ENCODE results near the gene LINGO3.

- RRBS = no CpG with 5 or more reads among the region's 37 CpGs
These were observed 7.5 kb downstream of the PLEKHJ1 start for GRCh38 chr19:2228310-2229270.

DNA sequence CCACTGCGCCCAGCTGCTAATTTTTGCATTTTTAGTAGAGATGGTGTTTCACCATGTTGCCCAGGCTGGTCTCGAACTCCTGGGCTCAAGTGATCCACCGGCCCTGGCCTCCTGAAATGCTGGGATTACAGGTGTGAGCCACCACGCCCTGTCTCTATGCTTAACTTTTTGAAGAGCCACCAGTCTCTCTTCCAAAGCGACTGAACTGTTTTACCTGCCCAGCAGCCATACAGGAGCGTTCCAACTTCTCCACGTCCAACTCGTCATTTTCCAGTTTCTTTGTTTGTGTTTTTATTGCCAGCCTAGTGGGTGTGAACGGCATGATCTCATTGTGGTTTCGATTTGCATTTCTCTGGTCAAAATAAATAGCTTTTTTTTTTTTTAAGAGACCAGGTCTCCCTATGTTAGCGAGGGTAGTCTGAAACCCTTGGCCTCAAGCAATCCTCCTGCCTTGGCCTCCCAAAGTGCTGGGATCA lies 4.0 kb upstream of the JSRP1 start:
- RRBS = no CpG with 5 or more reads among the region's 11 CpGs

DNA sequence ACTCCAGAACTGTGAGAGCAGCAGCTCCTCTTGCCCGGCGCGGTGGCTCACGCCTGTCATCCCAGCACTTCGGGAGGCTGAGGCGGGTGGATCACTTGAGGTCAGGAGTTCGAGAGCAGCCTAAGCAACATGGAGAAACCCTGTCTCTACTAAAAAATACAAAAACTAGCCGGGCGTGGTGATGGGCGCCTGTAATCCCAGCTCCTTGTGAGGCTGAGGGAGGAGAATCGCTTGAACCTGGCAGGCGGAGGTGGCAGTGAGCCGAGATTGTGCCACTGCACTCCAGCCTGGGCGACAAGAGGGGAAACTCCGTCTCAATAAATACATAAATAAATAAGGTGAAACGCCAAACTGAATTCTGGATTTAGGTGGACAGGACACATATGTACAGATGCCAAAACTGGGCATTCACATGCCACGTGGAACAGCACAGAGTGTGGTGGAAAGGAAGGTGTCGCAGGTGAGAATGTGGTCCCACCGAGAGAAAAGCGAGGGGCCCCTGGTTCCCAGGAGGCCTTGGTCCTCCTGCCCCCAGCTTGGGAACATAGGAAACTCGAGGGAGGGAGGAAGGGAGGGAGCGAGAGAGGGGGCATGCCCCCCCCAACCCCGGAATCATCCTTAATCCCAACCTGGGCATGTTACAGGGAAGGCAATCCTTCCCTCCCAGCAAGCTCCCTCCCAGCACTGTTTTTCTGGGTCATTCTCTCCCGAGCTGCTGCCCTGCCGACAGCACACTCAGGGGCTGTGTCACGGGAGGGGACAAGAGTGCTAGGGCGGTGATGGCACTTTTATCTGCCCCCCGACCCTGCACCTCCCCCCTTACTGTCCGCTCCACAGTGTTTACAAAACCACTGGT lies 12.3 kb downstream of the LINGO3 start:
- RRBS = 71% methylated on average over 1 of the region's 29 CpGs

DNA sequence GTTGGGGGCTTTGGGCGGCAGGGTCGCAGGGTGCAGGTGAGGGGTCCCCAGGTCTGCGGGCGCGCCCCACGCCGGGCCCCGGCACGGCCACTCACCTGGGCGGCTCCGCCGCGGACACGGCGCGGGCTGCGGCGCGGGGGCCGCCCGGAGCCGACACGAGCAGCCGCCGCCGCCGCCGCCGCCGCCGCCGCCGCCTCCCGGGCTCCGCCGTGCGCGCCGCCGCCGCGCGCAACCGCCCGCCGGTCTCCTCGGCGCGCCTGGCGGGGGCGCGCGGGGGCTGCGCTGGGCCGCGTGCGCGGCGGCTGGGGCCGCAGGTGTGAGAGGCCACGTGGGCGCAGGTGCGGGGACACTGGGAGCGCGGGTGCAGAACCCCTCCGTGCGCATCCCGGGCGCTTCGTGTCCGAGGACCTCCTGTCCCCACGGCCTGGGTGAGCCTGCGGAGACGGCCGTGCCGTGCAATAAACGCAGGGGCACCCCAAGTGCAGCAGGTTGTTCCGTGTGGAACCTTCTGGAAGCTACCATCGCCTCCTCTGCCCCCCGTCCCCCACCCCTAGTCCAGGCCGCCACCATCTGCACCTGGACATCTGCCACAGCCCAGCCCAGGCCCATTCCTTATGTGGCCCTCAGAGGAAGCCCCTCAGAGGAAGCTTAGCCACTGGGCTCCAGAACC lies at the start of gene LINGO3:
Gene LINGO3, minus strand, starts transcription at position 174 of the 670 bp plus-strand sequence.
- RRBS = 2% methylated on average over 35 of the region's 81 CpGs

DNA sequence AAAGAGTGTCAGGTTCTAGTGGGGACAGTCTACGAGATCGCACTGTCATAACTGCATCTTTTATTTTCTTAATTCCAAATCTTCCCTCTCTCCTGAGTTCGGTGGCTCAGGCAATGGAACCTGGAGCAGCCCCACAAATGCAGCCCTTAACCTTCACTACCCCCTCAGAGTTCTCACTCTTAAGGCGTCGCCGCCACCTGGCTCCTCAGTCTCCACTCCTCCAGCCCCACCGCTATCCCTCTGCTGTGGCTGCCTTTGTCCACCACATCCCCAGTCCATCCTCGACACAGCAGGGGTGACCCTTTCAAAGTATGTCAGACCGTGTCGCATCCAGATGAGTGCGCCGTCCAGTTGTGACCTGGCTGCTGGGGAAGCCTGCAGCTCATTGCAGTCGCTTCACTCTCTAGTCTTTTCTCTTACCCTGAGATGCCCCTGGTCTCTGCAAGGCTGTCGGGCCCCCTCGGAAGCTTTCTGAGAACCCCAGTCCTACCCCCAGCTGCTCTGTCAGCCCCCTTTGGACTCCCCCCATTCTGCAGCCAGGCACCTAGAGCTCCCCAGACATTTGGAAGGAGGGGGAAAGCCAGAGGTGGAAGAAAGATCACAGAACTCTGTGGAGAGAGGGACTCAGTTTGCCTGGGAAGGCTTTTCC lies 1.1 kb downstream of the SPPL2B start:
- RRBS = no CpG with 5 or more reads among the region's 15 CpGs

GRCh38 chr19:2332786-2333694 lies 4.6 kb downstream of the SPPL2B start:
- RRBS = no CpG with 5 or more reads among the region's 30 CpGs

- RRBS = no CpG with 5 or more reads among the region's 2 CpGs
These were observed 992 bp downstream of the TMPRSS9 start for GRCh38 chr19:2361132-2361382.

DNA sequence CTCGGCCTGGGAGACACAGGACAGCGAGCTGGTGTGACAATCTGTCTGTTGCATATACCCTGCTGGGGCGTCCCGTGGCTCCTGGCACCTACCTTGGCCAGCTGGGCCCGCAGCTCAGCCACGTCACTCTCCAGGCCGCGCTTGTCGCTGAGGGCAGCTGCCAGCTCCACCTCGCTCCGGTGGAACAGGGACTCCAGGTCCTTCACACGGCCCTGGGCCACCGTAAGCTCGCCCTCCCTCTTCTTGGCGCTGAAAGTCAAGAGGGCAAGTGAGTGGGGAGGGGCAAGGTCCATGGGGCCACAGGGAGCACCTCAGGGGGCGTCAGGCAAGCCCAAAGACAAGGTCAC lies 10.9 kb upstream of the TIMM13 start:
- RRBS = no CpG with 5 or more reads among the region's 16 CpGs

GRCh38 chr19:2487843-2488179 lies 11.9 kb downstream of the GADD45B start:
- RRBS = 17% methylated on average over 3 of the region's 12 CpGs

- RRBS = no CpG with 5 or more reads among the region's 3 CpGs
These were observed 110.6 kb downstream of the GNG7 start for GRCh38 chr19:2591753-2592469.

- RRBS = 2% methylated on average over 4 of the region's 43 CpGs
These were observed 91.6 kb downstream of the GNG7 start for GRCh38 chr19:2610777-2611494.

- RRBS = 85% methylated on average over 7 of the region's 22 CpGs
These were observed 3.6 kb downstream of the DIRAS1 start for GRCh38 chr19:2717666-2717865.

DNA sequence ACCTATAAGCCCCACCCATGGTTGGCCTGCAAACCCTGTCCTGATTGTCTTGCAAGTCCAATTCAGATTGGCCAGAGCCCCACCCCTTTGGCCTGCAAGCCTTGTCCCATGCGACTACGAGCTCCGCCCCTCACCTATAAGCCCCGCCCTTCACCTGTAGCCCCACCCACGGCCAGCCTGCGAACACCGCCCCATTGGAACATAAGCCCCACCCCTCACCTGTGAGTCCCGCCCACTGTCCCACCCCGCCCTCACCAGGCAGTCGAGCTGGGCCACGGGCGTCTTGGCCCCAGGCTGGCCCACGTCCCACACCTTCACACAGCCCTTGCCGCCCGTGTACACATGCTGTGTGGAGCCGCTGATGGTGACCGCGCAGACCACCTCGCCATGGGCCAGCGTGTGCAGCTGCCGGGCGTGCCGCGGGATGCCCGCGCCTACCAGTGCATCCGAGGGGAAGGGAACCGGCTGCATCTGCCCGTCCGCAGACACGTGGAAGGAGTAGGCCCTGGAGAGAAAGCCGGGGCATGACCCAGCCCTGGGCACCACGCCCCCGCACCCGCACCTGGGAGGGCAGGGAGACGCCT lies 22.8 kb downstream of the TLE2 start:
- RRBS = 70% methylated on average over 12 of the region's 36 CpGs

GRCh38 chr19:3107789-3108310 lies 13.7 kb downstream of the GNA11 start:
- RRBS = no CpG with 5 or more reads among the region's 13 CpGs

DNA sequence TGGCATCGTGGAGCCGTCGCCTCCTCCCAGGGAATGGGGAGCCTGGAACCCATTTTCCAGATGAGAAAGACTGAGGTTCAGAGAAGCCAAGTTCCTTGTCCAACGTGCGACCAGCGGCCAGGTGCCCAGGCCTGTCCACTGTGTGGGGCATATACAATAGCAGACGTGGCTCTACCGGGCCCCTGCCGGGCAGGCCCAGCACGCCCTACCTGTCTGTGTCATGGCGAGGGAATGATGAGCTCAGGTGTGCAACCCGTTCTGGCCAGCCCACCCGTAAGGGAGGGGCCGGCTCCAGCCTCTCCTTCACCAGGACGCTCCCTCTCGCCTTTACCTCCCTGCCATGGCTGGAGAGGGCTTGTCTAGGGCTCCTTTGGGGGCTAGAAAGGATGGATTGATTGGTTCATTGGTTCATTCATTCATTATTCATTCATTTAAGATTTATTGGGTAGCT lies 887 bp downstream of the GNA15 start:
- RRBS = no CpG with 5 or more reads among the region's 16 CpGs

GRCh38 chr19:3186251-3187210 lies 801 bp downstream of the NCLN start:
- RRBS = 3% methylated on average over 20 of the region's 48 CpGs

DNA sequence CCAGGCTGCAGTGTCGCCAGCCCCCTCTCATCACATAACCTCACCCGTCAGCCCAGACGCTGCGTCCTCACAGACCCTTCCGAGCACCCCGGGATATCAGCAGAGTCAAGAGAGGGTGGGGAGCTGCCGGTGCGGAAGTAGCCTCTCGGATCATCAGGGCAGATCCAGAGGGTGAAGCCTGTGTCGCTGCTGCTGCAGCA lies 10.8 kb downstream of the NCLN start:
- RRBS = 100% methylated on average over 2 of the region's 10 CpGs

DNA sequence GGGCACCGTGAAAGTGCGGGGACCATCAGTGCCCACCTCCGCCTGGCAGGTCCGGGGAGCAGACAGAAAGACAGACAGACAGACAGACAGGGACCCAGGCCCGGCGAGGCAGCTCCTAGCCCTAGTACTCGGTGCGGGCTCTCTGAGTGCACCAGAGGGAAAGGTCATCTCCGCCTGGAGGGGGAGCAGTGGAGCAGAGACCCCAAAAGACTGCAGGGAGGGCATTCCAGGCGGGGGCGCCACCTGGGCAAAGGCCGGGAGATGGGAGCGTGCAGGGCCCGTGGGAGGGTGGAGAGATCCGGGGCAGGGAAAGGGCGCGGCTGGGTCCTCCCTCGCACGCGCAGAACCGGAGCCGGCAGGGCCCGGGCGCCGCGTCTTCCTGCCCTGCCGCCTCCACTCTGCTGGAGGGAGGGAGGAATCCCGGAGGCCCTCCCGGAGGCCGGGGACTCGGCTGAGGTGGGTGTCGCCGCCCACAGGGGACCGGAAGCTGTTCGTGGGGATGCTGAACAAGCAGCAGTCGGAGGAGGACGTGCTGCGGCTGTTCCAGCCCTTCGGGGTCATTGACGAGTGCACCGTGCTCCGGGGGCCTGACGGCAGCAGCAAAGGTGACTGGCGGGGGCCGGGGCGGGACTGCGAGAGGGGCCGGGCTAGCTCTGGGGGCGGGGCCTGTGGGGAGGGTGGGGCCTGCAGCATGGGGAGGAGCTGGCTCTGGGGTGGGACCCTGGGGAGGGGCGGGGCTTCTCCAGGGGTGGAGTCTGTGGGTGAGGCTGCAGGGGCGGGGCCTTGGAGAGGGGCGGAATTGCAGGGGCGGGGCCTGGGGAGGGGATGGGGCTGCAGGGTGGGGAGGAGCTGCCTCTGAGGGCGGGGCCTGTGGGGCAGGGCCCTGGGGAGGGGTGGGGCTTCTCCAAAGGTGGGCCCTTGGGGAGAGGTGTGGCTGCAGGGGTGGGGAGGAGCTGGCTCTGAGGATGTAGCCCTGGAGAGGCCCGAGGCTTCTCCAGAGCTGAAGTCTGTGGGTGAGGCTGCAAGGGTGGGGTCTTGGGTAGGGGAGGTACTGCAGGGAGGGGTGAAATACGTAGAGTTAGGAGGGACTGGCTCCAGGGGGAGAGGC lies 51.3 kb downstream of the CELF5 start:
- RRBS = 2% methylated on average over 29 of the region's 56 CpGs

DNA sequence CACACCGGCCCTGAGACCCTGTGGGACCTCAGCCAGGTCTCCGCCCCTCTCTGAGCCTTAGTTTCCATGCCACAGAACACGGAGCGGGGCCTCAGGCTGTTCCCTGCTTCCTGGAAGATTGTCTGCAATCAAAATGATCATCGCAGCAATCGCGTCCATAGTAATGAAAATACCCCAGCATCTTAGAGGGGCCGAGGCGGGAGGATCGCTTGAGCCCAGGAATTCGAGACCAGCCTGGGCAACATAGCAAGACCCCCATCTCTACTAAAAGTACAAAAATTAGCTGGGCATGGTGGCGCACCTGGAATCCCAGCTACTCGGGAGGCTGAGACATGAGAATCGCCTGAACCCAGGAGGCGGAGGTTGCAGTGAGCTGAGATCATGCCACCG lies 9.6 kb downstream of the NFIC start:
- RRBS = no CpG with 5 or more reads among the region's 16 CpGs

DNA sequence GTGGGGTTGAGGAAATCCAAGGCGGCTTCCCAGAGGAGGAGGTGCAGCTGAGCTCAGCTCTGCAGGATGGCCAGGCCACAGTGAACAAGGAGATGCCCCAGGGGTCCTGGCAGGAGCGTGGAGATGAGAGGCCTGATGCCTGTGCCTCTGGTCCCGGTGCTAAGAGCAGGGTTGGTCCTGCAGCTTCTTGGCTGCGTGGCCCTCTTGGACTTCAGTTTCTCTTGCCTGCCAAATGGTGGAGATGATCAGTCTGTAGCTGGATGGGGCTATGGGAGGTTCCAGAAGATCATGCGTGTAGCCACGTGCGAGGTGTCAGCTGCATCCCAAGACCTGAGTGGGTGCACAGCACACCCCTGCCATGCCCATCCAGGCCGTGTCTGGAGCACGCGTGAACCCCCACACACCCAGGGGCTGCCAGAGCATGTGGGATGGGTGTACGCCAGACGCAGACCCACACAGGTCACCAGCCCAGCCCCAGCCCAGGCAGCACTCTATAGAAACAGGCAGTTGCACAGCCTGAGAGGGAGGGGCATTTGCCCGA lies 17.0 kb downstream of the NFIC start:
- RRBS = no CpG with 5 or more reads among the region's 13 CpGs

Data from iris pigment epithelial cell (primary cell).